H1 (cell line): ENCODE data around the gene OPCML.

GRCh38 chr11:133039356-133039640 is 493.0 kb downstream of the OPCML start:
- RRBS: no CpG with 5 or more reads among the region's 2 CpGs
CAGE:
- cytosol, long polyA plus RNA: no peak
- long polyA plus RNA: no peak
- nucleus, long polyA plus RNA: no peak

GRCh38 chr11:133532061-133532830 is at the start of gene OPCML:
Gene OPCML (minus strand): TSS chr11:133532501.
- RRBS: no CpG with 5 or more reads among the region's 31 CpGs
CAGE:
- cytosol, long polyA plus RNA: start-site peak on the plus strand at chr11:133532139-133532266, 5 reads; start-site peak on the minus strand at chr11:133532390-133532403, 19 reads
- long polyA plus RNA: no peak
- nucleus, long polyA plus RNA: no peak

DNA sequence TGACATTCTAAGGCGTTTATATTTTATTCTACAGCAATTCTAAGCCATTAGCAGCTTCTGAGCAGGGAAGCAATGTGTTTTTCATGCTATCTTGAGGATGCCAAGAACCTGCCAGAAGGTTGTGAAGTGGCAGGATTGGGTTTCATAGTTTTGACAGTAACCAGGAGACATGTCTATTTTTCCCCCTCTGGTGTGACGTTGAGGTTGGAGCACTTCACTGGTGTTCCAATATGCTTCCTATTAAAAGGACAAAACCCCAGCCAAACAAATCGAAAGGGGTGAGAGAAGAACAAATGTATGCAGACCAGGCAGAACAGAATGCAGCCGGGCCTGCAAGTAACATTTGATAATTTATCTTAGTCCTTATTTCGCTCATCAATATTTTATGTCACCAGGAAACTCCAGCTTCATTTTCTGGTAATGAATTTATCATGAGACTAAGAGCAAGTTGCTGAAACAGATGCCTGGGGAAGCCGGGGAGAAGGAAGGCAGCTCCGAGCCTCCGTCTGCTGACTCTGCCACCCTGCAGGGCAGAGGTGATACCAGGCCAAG is 148.0 kb downstream of the SPATA19 start:
- RRBS: no CpG with 5 or more reads among the region's 8 CpGs
CAGE:
- cytosol, long polyA plus RNA: no peak
- long polyA plus RNA: no peak
- nucleus, long polyA plus RNA: no peak

DNA sequence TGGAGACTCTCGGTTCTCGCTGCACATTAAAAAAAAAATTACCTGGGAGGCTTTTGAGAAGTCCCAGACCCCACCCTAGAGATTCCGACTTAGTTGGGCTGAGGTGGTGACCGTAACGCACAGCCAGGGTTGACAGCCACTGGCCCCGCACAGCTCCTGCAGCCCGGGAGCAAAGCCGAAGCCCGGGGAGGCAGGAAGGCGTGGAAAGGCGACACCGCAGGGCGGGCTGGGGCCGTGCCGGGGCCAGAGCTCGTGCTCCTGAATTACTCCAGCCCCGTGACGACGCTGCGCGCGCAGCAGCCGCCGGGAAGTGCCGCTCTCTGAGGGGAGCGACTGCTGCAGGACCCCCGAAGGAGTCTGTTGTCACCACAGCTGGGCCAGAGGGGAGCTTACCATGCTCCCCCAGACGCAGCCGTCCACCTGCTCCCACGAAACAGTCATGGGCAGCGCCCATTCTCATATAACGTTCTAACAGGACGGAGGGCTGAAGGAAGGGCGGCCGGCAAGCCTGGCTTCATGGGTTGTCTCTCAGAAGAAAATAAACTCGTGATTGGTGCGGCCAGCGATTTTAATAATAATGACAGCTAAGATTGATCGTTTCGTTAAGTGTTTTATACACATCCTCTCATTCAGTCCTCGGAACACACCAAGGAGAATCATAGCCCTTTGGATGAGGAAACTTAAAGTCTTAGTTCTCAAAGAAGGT is 57.5 kb downstream of the SPATA19 start:
- RRBS: 3% methylated on average over 16 of the region's 41 CpGs
CAGE:
- cytosol, long polyA plus RNA: no peak
- long polyA plus RNA: no peak
- nucleus, long polyA plus RNA: no peak

- RRBS: no CpG with 5 or more reads among the region's 25 CpGs
CAGE:
- cytosol, long polyA plus RNA: no peak
- long polyA plus RNA: no peak
- nucleus, long polyA plus RNA: no peak
Measured at GRCh38 chr11:133950504-133951329, 6.1 kb downstream of the IGSF9B start.

GRCh38 chr11:133953556-133954008 is 3.2 kb downstream of the IGSF9B start:
- RRBS: no CpG with 5 or more reads among the region's 8 CpGs
CAGE:
- cytosol, long polyA plus RNA: no peak
- long polyA plus RNA: no peak
- nucleus, long polyA plus RNA: no peak

GRCh38 chr11:134008553-134008925 is 51.8 kb upstream of the IGSF9B start:
- RRBS: no CpG with 5 or more reads among the region's 4 CpGs
CAGE:
- cytosol, long polyA plus RNA: no peak
- long polyA plus RNA: no peak
- nucleus, long polyA plus RNA: no peak

- RRBS: under 1% methylated on average over 30 of the region's 64 CpGs
CAGE:
- cytosol, long polyA plus RNA: no peak
- long polyA plus RNA: no peak
- nucleus, long polyA plus RNA: no peak
Measured at GRCh38 chr11:134224739-134225314, 356 bp downstream of the VPS26B start.

- RRBS: no CpG with 5 or more reads among the region's 7 CpGs
CAGE:
- cytosol, long polyA plus RNA: no peak
- long polyA plus RNA: no peak
- nucleus, long polyA plus RNA: no peak
Measured at GRCh38 chr11:134228692-134229168, 4.3 kb downstream of the VPS26B start.

DNA sequence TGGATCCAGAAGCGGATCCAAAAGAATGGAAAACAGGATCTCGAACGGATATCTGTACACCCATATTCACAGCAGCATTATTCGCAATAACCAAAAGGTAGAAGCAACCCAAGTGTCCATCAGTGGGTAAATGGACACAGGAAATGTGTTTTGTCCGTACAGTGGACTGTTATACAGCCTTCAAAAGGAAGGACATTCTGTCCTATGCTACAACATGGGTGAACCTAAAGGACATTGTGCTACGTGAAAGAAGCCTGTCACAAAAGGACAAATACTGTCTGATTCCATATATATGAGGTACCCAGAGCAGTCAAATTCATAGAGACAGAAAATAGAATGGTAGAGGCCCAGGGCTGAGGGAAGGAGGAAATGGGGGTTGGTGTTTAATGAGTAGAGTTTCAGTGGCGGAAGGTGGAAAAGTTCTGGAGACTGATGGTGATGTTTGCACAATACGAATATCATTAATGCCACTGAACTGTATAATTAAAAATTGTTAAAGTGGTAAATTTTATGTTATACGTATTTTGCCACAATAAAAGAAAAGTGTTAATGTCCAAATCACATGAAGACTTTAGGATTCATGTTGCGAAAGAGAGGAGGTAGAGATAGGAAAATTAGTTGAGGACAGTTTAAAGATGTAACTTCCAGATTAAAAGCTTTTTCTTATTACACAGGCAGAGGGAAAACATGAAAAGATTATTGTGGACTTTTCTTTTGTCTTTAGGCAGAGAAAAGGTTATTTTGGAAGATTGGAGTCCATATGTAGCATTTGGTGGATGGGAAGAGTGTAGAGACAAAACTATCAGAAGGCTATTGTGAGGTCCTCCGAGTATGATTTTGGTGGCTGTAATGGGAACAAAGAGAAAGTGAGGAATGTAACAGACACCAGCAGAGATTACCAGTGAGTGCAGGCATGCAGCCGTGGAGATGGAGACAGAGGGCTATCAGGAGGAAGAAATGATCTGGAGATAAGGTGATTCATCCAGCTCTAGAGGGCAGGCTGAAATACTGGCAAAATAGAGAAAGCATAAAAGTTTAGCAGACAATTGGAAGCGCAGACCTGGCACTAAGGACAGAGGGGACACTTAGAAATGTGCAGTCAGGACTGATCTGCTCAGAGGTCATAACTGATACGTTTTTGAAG is 12.4 kb downstream of the VPS26B start:
- RRBS: no CpG with 5 or more reads among the region's 14 CpGs
CAGE:
- cytosol, long polyA plus RNA: no peak
- long polyA plus RNA: no peak
- nucleus, long polyA plus RNA: no peak

DNA sequence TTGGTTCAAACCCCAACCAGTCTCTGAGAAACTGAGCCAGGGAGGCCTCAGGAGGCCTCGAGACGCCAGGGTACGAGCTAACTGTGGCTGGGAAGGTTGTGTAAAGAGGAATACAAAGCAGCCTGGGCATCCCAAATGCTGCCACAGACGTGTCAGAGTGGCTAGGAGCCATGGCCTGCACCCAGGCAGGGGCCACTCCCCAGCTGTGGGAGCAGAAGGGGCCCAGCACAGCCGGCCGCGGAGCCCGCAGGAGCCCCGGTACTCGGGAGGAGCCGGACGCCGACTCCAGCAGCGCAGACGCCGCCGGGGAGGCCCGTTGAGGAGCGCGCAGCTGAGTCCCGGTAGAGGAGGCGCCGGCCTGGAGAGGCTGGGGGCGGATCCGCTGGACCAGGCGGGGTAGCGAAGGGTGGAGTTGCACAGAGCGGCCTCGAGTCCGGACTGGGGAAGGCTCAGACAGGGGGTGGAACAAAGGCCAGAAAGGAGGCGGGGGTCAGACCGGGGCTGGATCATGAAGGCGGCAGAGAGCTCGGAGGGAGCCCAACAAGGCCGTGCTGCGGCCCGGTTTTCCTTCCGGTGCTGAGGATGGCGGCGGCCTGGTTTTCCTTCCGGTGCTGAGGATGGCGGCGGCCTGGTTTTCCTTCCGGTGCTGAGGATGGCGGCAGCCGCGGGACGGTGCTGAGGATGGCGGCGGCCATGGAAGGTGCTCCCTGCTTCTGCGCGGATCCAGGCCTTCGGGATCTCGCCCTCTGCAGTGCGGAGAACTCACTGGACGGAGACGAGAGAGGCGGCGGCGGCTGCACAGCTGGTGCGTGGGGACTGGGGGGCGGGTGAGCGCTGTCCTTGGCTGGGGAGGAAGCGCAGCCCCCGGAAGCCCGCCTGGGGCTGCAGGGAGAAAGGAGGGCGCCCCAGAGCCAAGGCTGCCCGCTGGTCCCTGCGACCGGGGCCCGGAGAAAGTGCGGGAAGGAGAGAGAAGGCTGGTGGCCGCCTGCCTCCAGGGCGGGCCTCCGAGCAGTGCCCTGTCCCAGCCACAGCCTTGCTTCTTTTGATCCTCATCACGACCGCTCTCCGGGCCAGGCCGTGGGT is 350.2 kb upstream of the B3GAT1 start:
- RRBS: 90% methylated on average over 24 of the region's 79 CpGs
CAGE:
- cytosol, long polyA plus RNA: no peak
- long polyA plus RNA: no peak
- nucleus, long polyA plus RNA: no peak

DNA sequence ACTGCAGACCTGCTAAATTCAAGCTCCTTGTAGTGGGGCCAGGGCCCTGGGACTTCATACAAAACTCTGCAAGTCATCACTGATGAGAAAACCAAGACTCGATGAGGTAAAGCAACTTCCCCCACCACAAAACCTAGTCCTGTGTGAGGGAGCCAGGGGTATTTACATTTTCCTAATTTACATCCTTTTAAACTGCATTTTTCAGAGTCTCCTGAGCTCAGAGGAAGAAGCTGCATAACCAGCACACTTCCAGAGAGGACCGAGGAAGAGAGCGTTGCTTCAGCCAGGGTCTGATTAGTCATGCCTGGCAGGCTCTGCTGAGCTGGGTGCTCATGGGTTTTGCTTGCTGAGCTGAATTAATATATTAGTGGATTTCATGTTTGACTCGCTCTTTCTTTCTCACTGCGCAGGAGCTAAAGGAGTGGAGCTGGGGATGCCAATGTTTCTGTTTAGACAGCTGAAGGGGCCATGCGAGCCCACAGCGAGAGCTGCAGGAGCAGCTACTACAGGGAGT is 539.2 kb upstream of the B3GAT1 start:
- RRBS: no CpG with 5 or more reads among the region's 7 CpGs
CAGE:
- cytosol, long polyA plus RNA: no peak
- long polyA plus RNA: no peak
- nucleus, long polyA plus RNA: no peak